GM12891 (cell line): Measurements from ENCODE around the genes OR7A5, OR7A10, ILVBL and OR10H4.

DNA sequence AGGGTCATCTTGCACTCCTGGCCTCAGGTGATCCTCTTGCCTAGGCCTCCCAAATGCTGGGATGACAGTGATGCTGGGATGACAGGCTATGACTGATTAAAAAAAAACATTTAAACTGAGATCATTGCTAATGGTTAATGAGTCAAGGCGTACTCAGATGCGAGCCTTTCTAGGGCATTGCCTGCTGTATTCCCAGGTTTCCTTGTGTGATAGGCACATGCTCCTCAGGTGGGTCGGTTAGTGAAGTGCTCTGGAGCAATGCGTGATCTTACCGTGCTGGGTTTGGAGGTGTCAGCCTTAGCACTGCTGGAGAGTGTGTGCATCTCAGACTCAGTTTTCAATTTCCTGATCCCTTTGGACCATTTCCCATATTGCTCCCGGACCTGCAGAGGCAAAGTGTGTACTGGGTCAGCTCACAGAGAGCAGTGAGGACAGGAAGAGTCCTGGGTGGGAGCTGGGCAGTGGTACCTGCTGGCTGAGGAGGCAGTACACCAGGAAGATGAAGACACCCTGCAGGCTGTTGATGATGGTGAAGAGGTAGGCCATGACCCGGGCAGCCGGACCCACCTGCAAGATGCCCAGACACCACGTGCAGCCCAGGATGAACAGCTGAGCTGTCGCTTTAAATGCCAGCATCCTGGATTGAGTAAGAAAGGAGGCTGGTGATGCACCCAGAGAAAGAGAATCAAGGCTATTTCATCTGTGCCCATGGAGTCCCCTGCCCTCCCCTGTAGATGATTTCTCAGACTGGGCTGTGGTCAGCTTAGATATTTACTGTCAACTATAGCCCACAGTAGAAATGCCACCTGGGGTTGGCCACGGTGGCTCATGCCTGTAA lies 35.0 kb downstream of the ADGRE2 start:
- RRBS = no CpG with 5 or more reads among the region's 11 CpGs

- RRBS = no CpG with 5 or more reads among the region's 7 CpGs
Observed at GRCh38 chr19:14809406-14810297, 25.3 kb downstream of the OR7A5 start.

- RRBS = no CpG with 5 or more reads among the region's 3 CpGs
Observed at GRCh38 chr19:14835023-14835684, at the start of gene OR7A5. Gene OR7A5 (minus strand): TSS chr19:14835185.

DNA sequence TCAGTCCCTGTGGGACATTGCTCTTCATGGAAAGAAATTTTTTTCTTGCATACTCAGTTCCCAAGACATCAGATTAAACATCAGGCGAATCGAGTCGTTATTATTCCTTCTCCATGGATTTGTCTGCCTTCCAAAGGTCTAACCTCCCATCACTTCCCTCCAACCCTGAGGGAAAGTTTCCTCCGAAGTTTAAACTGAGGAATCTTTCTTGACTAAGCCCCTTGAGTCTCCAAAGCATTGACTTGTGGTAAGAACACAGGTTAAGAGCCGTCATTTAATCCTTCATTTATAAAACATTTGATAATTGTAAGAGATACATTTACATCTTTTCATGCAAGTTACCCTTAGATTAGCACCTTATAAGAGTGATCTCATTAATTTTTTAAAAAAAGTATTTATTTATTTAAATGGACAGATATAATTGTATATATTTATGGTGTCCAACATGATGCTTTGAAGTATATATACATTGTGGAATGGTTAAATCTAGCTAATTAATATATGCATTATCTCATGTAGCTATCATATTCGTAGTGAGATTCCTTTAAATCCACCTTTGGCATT lies at the start of gene OR7A10:
Gene OR7A10, minus strand, starts transcription at position 143 of the 564 bp plus-strand sequence.
- RRBS = no CpG with 5 or more reads among the region's 6 CpGs

GRCh38 chr19:15107533-15108508 lies 620 bp downstream of the SYDE1 start:
- RRBS = 3% methylated on average over 9 of the region's 36 CpGs

DNA sequence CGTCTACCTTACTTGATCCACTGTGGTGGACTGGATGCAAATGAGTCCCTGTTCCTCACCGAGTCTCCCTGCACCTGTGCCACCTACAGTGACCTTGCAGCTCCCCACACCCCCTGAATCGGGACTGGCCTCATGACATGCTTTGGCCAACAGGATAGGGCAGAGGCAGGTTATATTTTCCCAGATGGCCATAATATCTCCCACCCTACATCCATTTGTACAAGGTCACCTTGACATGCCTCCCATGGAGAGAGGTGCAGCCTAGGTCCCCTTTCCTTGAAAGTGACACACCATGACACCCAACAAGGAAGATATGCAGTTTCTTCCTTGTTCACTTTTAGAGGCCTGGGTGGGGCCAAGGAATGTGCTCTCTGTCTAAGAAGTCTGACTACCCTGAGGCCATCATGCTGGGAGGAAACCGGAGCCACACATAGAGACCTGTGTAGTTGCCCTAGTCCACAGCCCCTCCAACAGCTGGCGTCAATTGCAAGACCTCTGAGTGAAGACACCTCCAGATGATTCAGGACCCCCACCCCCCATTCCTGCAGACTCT lies 7.5 kb downstream of the ILVBL start:
- RRBS = no CpG with 5 or more reads among the region's 5 CpGs

- RRBS = 1% methylated on average over 16 of the region's 74 CpGs
Observed at GRCh38 chr19:15124908-15125848, at the start of gene ILVBL. Gene ILVBL (minus strand): TSS chr19:15125786.

GRCh38 chr19:15125849-15126167 lies 222 bp upstream of the ILVBL start:
- RRBS = no CpG with 5 or more reads among the region's 11 CpGs

DNA sequence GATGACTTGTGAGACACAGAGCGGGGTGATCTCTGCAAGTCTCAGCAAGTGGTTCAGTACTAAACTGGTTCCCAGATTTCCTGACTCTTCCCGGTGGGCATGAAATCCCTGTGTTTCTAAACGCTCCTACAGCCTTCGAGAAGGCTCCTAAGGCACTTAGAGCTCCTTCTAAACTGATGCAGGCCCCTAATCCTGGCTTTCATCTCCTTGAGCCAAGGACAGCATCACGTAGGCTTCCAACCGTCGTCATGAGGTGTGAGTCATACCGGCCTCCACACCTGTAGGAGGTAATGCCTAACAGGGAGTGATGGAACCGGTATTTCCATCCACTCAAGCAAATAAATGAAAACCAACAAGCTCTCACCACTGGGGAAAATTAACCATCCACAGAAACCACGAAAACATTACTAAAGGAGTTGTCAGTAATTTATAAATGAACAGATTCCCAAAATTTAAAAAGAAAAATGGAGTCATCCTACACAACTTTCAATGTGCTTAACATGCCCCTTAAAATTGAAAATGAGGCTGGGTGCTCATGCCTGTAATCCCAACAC lies 4.7 kb upstream of the ILVBL start:
- RRBS = no CpG with 5 or more reads among the region's 10 CpGs

GRCh38 chr19:15186904-15187372 lies 13.9 kb downstream of the NOTCH3 start:
- RRBS = no CpG with 5 or more reads among the region's 22 CpGs

GRCh38 chr19:15199366-15200602 lies 1.0 kb downstream of the NOTCH3 start:
- RRBS = 10% methylated on average over 26 of the region's 88 CpGs

DNA sequence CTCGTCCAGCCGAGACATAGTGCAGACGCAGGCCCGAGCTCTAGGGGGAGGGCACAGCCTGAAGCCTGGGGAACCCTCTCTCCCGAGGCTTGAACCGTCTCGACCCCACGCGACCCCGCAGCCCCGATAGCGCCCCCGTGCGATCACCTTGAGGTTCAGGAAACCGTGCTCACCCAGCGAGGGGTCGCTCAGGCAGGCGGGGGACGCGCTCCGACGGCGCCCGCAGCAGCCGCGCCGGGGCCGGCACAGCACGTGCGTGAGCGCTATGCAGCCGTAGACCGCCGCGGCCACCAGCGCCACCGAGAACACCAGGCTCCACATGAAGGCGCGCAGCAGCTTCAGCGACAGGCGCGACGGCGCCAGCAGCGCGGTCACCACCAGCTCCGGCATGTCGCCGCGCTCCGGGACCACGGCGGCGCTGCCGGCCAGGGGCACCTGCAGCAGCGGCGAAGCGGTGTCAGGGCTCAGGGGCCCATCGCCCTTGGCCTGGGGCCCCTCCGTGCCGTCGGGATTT lies 369 bp downstream of the EPHX3 start:
- RRBS = no CpG with 5 or more reads among the region's 62 CpGs

- RRBS = no CpG with 5 or more reads among the region's 25 CpGs
Observed at GRCh38 chr19:15236932-15237871, 5.0 kb upstream of the EPHX3 start.

- RRBS = no CpG with 5 or more reads among the region's 8 CpGs
Observed at GRCh38 chr19:15279860-15280526, 47.7 kb upstream of the EPHX3 start.

- RRBS = no CpG with 5 or more reads among the region's 16 CpGs
Observed at GRCh38 chr19:15364991-15365874, 14.4 kb downstream of the AKAP8 start.

- RRBS = 100% methylated on average over 4 of the region's 41 CpGs
Observed at GRCh38 chr19:15368514-15369387, 10.8 kb downstream of the AKAP8 start.

DNA sequence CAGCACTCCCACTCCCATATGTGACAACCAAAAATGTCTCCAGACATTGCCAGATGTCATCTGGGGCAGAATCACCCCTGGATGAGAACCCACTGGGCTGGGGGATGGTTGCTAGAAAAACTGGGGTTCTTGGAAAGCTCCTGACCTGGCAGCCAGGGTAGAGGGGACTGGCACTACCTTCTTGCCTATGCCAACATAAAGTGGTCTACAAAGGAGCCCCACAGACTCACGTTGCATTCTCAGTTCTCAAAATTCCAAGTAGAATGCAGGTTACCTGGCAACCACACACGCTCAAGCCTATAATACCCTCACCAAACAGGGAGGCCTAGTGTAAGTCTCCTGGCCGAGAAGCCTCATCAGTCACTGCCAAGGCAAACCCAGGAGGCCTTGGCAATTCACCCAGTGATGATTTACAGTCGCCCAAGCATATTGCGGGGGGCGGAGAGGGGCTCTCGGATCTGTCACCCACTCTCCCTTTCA lies 1.3 kb downstream of the AKAP8L start:
- RRBS = no CpG with 5 or more reads among the region's 7 CpGs

GRCh38 chr19:15651694-15652315 lies 11.1 kb downstream of the CYP4F3 start:
- RRBS = no CpG with 5 or more reads among the region's 3 CpGs

DNA sequence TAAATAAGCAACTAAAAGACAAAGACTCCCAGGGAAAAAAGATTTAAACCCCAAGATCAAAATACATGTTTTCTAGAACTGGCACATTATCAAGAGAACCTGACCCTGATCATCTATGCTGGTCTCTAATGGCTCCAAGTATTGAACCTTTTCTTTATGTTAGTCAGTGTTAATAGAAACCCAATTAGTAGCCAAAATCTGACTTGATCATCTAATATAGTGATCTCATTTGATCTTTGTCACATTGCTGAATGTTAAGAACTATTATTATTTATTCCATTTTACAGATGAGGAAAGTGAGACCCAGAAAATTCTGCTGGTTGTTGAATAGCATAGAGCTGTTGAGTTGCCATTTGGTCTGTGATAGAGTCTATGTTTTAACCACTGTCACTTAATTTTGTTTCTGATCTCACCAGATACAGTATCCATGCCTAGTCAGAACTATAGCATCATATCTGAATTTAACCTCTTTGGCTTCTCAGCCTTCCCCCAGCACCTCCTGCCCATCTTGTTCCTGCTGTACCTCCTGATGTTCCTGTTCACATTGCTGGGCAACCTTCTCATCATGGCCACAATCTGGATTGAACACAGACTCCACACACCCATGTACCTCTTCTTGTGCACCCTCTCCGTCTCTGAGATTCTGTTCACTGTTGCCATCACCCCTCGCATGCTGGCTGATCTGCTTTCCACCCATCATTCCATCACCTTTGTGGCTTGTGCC lies at the start of gene OR10H4:
Gene OR10H4, plus strand, starts transcription at position 428 of the 724 bp plus-strand sequence.
- RRBS = no CpG with 5 or more reads among the region's 2 CpGs

GRCh38 chr19:16073899-16074879 lies 2.1 kb upstream of the TPM4 start:
- RRBS = no CpG with 5 or more reads among the region's 8 CpGs